ENCODE data around the genes CLDN18 and NMNAT3.

GRCh38 chr3:136818060-136818801, 695 bp upstream of the SLC35G2 start:
- PRO-cap, result unidirectional peak, plus-strand start at chr3:136818463
- RAMPAGE, long total RNA, result no peak

GRCh38 chr3:136954116-136954372, 3.7 kb upstream of the IL20RB start:
- PRO-cap, result no peak
- RAMPAGE, long total RNA, result no peak

GRCh38 chr3:137713996-137714300, 50.2 kb upstream of the SOX14 start:
- PRO-cap, result no peak
- RAMPAGE, long total RNA, result no peak

- PRO-cap, result no peak
- RAMPAGE, long total RNA, result no peak
Observed at GRCh38 chr3:138009649-138010544, at the start of gene CLDN18. Gene CLDN18, plus strand, starts transcription at chr3:138010165.

DNA sequence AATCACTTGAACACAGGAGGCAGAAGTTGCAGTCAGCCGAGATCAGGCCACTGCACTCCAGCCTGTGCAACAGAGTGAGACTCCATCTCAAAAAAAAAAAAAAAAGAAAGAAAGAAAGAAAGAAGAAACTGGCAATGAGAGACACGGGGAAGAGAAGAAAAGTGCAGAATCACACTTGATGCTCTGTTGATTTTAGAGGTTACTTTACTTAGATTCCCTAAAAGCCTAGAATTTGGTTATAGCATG, 43.4 kb downstream of the CLDN18 start:
- PRO-cap, result no peak
- RAMPAGE, long total RNA, result no peak

DNA sequence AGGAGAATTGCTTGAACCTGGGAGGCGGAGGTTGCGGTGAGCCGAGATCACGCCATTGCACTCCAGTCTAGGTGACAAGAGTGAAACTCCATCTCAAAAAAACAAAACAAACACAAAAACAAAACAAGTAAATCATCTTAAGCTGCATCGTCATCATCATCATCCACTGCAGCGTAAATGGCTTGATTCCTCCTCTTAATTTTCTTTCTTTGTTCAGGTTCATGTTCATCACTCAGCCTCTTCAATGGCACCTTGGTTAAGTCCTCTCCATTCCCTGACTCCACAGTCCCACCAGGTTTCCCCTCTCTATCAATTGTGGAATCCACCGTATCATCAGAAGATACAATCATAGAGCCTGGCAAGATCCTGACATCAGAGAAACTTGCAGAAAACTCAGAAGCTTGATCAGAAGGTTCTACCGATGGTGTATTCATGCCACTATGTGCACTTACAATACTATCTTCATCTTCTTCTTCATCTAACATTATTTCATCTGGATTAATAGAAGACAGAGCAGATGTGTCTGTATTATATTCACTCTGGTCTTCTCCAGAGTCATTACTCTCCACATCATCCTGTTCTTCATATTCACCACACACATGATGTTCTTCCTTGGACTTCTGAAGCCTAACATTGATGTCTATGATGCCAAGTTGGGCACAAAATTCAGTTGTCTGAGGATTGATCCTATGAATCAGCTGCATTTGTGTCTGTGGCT, 12.8 kb downstream of the DBR1 start:
- PRO-cap, result no peak
- RAMPAGE, long total RNA, result no peak

- PRO-cap, result no peak
- RAMPAGE, long total RNA, result no peak
Observed at GRCh38 chr3:138349574-138349909, 1.2 kb downstream of the MRAS start.

- PRO-cap, result no peak
- RAMPAGE, long total RNA, result no peak
Observed at GRCh38 chr3:138389955-138390812, 41.8 kb downstream of the MRAS start.

GRCh38 chr3:138405425-138406041, 28.9 kb upstream of the ESYT3 start:
- PRO-cap, result no peak
- RAMPAGE, long total RNA, result no peak

GRCh38 chr3:138607718-138608413, 705 bp upstream of the FAIM start:
- PRO-cap, result no peak
- RAMPAGE, long total RNA, result no peak

GRCh38 chr3:138657310-138657877, 48.8 kb downstream of the FAIM start:
- PRO-cap, result no peak
- RAMPAGE, long total RNA, result no peak

GRCh38 chr3:138944237-138944756, 2.6 kb downstream of the FOXL2 start:
- PRO-cap, result no peak
- RAMPAGE, long total RNA, result no peak

GRCh38 chr3:138949981-138950607, 3.1 kb downstream of the FOXL2NB start:
- PRO-cap, result no peak
- RAMPAGE, long total RNA, result no peak

DNA sequence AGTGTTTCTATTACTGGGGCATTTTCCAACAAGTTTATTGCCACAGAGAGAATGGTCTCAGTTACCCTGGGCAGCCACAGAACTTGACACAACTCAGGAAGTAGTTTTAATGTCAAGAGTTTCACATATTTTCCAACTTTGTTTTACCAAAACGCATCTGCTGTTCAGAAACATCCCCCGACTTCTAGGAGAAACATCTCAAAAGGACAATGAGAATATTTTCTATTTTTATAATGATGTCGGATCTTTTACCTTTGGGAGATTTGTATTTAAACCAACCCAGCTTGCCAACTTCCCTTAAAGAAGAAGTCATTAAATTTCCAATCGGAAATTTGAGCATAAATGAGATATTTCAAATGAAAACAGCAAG, 107.4 kb upstream of the MRPS22 start:
- PRO-cap, result no peak
- RAMPAGE, long total RNA, result no peak

DNA sequence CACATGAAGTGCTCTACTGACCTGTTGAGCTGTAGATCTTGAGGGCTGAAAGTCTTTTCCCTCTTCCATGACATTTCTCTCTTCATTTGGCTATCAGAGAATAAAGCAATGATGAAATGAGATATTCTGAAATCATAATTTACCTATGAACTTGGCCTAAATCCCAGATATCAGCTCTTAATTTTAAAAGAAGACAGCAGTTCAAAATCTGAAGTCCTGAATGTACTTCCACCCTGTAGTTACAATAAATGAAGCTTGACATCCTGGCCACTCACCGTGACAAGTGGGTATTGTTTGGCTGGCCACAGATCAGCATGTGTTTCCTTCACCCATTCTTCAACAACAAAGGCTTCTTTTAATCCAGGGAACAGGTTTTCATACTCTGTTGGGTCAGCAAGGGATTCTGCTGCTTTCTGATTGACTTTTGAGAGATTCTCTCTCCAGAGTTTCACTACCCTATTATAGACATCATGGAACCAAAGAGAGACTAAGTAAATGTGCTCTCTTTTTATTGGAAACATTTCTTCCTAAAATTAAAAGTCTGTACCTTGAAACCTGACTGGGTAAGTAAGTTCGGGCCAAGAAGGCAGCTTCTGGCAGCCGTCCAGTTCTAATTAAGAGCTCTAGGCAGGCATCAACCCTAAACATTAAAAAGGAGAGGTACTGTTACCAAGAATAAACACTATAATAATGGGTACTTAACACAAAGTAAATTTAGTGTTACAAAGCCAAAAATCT, 15.1 kb downstream of the MRPS22 start:
- PRO-cap, result no peak
- RAMPAGE, long total RNA, result no peak

- PRO-cap, result no peak
- RAMPAGE, long total RNA, result no peak
Observed at GRCh38 chr3:139434498-139435354, 41.6 kb downstream of the RBP2 start.

- PRO-cap, result no peak
- RAMPAGE, long total RNA, result no peak
Observed at GRCh38 chr3:139531487-139531888, 8.1 kb downstream of the RBP1 start.

- PRO-cap, result no peak
- RAMPAGE, long total RNA, result no peak
Observed at GRCh38 chr3:139677411-139678249, at the start of gene NMNAT3. Gene NMNAT3, minus strand, starts transcription at chr3:139677972.

DNA sequence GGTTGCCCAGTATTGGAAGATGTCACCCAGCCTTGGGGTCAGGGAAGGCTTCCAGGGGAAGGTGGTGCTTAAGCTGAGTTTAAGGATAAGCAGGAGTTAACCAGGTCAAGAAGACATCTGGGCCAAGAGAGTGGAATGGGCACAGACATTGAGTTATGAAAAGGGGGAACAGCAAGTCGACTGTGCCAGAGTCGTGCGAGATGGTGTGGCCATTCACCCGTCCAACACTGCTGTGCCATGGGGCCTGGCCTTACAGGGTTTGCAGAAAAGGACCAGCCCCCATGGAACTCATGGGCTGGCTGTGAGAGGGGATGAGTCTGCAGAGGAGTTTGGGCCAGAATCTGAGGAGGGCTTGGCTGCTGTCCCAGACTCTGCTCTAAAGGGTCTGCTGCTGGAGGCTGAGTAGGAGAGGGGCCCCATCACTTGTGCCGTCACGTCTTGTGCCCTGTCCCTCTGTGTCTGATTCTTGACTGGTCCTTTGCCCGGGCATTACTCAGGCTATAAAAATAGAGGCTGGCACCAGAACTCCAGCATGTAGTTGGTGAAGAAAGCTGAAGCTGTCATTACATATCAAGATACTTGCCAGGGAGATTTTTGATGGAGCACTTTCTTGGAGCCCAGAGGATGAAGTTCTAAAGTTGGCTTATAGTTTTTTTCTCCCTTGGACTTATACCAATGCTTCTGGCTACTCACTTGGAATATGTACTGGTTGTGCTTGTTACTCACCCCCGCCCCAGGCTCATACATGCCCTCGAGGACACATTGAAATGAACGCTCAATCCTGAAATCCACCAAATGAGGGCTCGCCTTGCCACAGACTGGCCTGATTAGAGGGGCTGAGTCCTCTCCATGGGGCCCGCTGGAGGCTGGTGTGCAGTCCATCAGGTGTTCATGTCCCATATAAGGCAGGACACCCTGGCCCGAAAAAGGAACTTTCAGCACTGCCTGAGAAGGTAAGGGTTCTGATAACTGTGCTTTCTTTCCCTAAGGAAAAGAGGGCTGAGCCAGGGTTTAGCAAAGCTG, 10.2 kb downstream of the PXYLP1 start:
- PRO-cap, result no peak
- RAMPAGE, long total RNA, result no peak

DNA sequence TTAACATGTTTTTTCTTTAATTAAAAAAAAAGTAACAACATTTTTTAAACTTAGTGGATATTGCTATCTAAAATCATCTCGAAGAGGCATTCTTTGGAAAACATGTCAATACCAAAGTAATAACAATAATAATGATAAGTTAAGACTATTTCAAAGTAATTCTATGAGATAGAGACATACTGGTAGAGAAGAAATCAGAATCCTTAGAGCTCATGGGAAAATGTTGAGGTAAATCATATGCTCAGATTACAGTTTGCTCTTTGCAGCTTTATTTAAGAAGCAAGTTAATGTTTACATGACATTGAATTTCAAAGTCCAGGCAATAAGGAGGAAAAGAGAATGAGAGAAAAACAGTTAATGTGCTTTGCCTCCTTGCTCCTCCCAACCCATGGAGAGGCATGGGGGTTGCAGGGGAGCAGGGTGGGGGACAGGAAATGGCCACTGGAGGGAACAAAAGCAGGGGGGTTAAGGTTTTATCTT, 42.3 kb upstream of the ZBTB38 start:
- PRO-cap, result no peak
- RAMPAGE, long total RNA, result no peak